Left colon (tissue), 1 donor: ENCODE data around the genes ADGRF1, PTCHD4 and CRISP3.

DNA sequence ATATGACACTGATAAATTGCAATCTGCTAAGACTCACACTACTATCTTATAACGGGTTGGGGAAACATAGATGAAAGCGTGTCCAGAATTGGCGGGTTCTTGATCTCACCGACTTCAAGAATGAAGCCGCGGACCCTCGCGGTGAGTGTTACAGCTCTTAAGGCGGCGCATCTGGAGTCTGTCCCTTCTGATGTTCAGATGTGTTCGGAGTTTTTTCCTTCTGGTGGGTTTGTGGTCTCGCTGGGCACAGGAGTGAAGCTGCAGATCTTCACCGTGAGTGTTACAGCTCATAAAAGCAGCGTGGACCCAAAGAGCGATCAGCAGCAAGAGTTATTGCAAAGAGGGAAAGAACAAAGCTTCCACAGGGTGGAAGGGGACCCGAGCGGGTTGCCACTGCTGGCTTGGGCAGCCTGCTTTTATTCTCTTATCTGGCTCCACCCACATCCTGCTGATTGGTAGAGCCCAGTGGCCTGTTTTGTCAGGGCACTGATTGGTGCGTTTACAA is 86.2 kb downstream of the RCAN2 start:
- PRO-cap: no peak

DNA sequence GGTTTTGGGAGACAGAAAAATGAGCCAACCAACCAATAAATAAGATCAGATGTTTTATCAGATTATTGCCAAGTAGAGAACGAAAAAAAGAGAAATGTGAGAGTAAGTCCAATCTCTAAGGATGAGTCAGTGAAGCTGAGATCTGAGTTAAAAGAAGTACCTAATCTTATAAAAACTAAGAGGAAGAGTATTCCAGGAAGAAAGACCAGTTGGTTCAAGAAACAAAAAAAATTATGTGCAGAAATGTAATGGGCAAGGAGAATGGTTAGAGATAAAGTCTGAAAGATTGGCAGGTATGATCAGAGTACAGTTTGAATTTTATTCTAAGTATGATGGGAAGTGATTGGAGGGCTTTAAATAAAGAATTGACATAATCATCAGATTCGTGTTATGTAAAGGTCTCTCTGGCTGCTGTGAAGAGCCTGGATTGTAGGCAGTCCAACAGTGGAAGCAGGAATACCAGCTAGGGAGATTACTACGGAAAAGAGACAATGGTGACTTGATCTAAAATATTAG is 79.6 kb downstream of the RCAN2 start:
- PRO-cap: no peak

GRCh38 chr6:46437637-46438241 is 53.5 kb downstream of the RCAN2 start:
- PRO-cap: no peak

DNA sequence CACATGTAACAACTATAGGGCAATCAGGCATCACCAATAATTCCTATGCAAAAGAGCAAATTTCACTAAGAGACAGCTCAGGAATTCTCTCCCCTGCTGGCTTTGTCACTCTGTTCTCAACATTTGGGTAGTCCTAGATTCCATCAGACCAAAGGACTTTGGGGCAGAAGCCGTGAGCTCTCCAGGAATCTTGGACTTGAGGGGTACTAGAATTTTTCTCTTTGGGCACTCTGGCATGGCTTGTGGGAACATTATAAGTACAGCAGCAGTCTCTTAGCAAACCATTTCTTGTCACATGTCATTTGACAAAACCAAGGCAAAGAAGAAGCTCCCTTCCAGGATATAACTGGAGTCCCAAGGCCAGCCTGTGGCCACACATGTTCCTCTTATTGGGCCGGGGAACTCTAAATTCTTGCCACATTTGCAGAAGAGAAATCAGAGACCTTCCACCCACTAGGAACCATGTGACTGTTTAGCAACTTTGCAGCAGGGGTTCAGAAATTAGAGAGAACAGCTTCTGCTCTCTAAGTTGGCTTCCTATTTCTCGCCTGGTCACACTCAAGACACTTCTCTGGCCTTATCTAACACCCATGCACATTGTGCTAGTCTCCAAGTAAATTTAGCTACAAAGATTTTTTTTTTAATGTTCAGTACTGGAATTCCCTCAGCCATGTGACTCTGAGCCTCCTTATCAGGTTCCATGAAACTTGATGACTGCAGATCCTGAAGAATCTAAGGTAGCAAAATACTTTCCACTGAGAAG is 20.5 kb upstream of the MEP1A start:
- PRO-cap: bidirectional peak, plus-strand start at position 527 of the sequence, minus-strand start at position 297 of the sequence

GRCh38 chr6:46932913-46933096 is 11.1 kb upstream of the ADGRF5 start:
- PRO-cap: no peak

DNA sequence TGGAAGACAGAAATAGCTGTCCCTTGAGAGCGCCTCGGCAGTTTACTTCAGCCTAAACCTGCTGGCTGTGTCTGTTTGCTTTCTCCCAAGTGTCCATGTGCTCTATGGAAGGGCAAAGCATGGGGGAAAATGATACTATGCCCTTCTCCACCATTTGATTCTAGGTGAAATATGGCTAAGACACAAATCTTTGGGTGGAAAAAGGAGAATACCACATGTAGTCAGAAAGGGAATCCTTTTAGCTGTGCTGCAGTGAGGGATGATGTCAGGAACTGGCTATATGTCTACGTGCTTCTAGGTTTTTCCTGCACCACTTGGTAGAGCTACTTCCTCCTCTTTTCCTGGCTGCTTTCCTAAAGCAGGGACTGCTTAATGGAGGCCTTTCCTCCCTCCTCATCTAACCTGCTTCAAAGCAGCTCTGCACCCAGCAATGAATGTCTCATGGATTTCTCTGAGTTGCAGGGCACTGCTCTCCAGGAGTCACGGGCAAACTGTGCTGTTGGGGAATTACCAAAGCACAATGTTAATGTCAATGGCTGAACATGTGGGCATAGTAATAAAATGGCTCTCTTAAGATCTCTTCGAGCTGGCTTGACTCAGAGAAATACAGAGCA is 29.7 kb upstream of the ADGRF5 start:
- PRO-cap: no peak

GRCh38 chr6:47041993-47042621 is at the start of gene ADGRF1:
ADGRF1 (minus strand) TSS chr6:47042332.
- PRO-cap: bidirectional peak, plus-strand start at chr6:47042458, minus-strand start at chr6:47042363

- PRO-cap: no peak
Observed at GRCh38 chr6:47405368-47405974, 72.1 kb upstream of the CD2AP start.

- PRO-cap: no peak
Observed at GRCh38 chr6:47420167-47420969, 57.2 kb upstream of the CD2AP start.

DNA sequence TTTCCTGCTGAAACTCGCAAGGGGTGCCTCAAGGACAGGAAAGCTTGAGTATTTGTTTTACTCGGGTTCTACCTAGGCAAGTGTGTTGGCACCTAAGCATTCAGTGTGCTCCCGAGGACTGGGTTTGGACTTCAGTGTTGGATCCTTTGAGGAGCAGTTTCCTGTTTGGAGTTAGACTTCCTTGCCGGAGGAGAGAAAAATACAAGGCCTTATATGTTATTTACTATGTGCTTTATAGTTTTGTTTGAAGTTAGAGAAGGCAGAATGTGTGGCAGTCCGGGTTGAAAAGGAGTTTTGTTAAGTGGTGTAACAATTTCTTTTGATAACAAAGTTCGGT is 1.1 kb downstream of the CD2AP start:
- PRO-cap: bidirectional peak, plus-strand start at position 127 of the sequence, minus-strand start at position 120 of the sequence

- PRO-cap: no peak
Observed at GRCh38 chr6:47656145-47656584, 42.2 kb upstream of the ADGRF4 start.

- PRO-cap: unidirectional peak, minus-strand start at chr6:47700240
Observed at GRCh38 chr6:47700173-47700518, 1.8 kb downstream of the ADGRF4 start.

DNA sequence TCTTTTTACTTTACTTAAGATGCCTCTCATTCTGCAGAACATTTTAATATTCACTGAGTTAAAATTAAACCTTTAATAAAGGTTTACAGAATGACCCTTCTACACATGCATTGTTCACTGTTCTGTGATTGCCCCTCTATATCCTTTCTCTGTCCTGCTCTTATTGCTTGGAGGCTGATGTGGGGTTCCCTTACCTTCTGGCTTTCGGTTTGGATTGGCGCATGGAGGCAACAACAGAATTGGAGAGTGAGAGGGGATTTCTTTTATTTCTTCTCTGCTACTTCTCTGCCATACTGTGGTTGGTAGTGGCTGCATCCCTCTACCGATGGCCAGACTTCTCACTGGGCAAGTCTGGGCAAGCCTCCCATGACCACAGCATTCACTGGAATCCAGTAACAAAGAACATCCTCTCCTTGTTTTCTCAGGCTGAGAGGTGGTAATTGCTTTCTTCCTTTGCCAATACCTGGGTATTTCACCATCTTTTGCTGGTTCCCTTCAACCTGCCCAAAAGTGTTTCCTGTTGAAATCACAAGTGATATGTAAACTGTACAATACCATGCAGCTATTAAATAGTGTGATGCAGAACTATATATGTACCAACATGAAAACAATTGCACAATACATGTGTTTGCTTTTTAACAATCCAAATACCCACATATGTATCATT is at the start of gene PTCHD4:
PTCHD4 (minus strand) TSS at position 343 of the 667 bp plus-strand sequence.
- PRO-cap: no peak

DNA sequence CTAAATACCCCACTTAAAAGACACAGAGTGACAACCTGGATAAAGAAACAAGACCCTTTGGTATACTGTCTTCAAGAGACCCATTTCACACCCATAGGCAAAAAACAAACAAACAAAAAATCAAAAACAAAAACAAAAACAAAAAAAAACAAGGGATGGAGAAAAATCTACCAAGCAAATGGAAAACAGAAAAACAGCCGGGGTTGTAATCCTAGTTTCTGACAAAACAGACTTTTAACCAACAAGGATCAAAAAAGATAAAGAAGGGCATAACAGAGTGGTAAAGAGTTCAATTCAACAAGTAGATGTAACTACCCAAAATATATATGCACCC is 246.2 kb upstream of the PTCHD4 start:
- PRO-cap: unidirectional peak, plus-strand start at position 191 of the sequence

DNA sequence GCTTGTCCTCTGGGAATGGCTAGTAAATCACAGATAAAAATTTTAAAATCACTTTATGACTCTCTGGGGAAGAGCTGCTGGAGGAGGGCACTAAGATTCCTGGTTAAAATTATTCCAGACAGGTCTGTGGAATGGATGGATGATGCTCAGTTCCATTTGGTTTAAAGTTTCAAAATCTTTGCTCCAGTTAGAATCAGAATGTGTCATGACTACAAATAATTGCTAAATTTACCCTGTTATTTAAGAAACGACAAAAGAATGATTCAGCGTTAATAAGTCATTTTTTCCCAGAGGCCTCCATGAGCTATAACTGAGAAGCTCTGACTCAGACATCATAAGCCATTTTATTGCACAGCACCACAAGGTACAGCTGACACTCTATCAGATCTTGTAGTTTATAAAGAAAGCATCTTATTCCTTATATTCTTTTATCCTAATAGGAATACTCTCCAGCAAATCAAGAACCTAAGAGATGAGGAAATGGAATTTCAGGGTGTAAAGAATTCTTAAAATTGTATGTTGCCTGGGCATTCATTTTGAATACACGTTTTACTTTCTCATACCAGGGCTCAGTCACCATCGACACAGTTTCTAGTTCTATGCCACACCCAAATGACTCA is 636.1 kb downstream of the MMUT start:
- PRO-cap: no peak

- PRO-cap: no peak
Observed at GRCh38 chr6:49744121-49744538, at the start of gene CRISP3. CRISP3 (minus strand) TSS chr6:49744388.

GRCh38 chr6:50819312-50820226 is 898 bp downstream of the TFAP2B start:
- PRO-cap: no peak

GRCh38 chr6:52263883-52264686 is 19.8 kb upstream of the IL17F start:
- PRO-cap: no peak

- PRO-cap: no peak
Observed at GRCh38 chr6:52273571-52274009, 11.0 kb downstream of the MCM3 start.

GRCh38 chr6:52352388-52353212 is 9.4 kb upstream of the PAQR8 start:
- PRO-cap: bidirectional peak, plus-strand start at chr6:52352502, minus-strand start at chr6:52352459; unidirectional peak, minus-strand start at chr6:52352794